Fallopian tube (tissue), 1 donor: ENCODE data around the genes BAG3, FGFR2 and NSMCE4A.

- PRO-cap = bidirectional peak, plus-strand start at chr10:119651382, minus-strand start at chr10:119651209
Measured at GRCh38 chr10:119651325-119651940, at the start of gene BAG3. Gene BAG3 (plus strand): TSS chr10:119651380.

GRCh38 chr10:119653117-119653851 lies 2.1 kb downstream of the BAG3 start:
- PRO-cap = no peak

GRCh38 chr10:119655362-119656324 lies 4.5 kb downstream of the BAG3 start:
- PRO-cap = bidirectional peak, plus-strand start at chr10:119655684, minus-strand start at chr10:119655579; unidirectional peak, minus-strand start at chr10:119655829

- PRO-cap = no peak
Measured at GRCh38 chr10:119743170-119743879, 17.5 kb downstream of the INPP5F start.

DNA sequence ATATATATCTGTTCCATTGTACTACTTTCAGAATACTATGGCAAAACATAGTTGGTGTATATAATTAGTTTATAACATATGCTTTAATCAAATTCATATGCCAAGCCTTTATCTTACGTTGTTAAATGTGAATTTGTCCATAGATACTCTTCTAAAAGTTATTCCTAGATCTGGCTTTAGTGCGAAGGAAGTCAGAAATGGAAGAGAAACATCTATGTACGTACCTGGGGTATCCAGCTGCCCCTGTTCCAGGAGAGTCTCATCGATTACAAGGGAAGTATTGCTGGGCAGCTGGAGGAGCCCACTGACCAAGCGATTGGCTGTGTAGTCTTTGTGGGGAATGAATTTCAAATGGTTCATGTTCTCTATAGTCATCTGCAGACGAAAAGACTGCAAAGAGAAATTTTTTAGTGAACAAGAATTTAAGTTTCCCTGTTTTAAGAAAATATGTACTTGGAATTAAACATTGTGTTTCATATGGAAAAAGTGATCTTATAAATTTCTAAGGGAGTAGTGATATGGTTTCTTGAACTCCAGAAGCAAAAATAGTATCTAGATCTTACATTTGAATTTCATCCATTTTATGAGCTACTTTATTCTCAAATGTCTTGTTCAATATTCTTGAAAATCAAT lies 34.2 kb downstream of the MCMBP start:
- PRO-cap = no peak

- PRO-cap = no peak
Measured at GRCh38 chr10:120996505-120997181, 145.5 kb downstream of the WDR11 start.

GRCh38 chr10:121112367-121112901 lies 261.3 kb downstream of the WDR11 start:
- PRO-cap = no peak

DNA sequence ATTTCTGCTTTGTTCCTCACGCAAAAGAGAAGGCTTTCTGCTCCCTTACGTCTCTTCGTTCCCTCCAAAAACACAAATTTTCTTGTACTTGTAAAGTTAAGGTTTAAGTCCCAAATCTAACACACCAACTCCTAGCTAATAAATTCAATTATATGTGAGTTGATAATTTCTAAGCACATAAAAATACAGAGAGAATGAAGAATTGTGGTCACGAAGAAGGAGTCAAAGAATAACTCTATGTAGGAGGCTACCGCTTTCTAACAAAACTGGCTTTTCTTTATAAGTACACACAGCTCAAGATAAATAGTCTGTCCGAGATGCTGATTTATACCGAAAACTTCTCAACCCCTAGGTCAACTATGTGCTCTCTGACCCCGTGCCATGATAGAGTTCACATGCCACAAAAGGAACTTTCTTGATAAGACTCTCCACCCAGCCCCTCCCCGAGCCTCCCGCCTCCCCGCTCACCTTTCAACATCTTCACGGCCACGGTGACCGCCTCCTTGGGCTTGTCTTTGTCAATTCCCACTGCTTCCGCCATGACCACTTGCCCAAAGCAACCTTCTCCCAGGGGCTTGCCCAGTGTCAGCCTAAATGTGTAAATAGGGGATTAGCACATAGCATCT lies 97.8 kb downstream of the FGFR2 start:
- PRO-cap = no peak

DNA sequence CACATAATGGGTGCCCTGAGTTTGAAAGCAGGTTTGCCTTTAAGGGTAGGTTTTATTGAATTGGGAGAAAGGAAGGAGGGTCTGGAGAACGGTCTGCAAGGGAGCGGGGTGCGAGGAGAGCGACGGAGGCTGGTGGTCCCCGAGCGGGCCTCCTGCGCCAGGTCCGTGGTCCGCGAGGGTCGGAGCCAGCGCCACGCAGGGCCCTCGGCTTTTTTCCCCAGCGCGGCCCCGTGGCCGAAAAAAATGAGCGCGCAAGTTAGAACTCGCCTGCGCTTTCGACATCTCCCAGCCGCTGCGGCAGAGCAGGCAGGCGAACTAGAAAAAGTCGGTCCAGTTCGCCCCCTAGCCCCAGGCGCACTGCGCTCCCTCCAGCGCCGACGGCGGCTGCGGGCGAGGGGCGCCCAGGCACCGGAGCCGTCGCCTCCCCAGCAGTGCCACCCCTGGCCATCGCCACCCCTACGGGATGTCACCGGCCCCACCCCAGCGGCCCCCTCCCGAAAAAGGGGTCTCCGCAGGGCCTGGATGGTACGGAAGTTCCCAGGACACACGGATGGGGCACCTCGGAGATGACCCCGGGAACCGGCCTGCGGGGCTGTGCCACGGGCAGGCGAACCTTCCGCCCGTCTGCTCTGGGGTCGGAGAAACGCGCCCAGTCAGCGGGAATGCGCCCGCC lies 1.1 kb downstream of the FGFR2 start:
- PRO-cap = bidirectional peak, plus-strand start at position 371 of the sequence, minus-strand start at position 215 of the sequence; bidirectional peak, plus-strand start outside the sequence, minus-strand start at position 433 of the sequence

- PRO-cap = bidirectional peak, plus-strand start at chr10:121597762, minus-strand start at chr10:121597446; bidirectional peak, plus-strand start at chr10:121598605, minus-strand start at chr10:121598431
Measured at GRCh38 chr10:121597687-121598521, at the start of gene FGFR2. Gene FGFR2 (minus strand): TSS chr10:121598444.

- PRO-cap = bidirectional peak, plus-strand start at chr10:121668874, minus-strand start at chr10:121668749
Measured at GRCh38 chr10:121668661-121668991, 70.4 kb upstream of the FGFR2 start.

DNA sequence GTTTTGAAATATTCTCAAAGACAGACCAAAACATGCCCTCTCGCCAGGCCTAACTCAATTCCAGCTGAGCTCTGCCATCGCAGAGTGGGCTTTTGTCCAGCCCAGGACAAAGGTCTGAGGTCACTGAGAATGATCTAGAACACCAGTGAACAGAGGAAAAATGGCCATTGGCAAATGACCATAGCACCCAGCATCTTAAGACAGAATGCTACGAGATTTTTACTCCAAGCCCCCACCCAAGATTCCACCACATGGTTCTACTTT lies 4.6 kb downstream of the NSMCE4A start:
- PRO-cap = no peak

GRCh38 chr10:121974972-121975451 lies at the start of gene NSMCE4A:
Gene NSMCE4A (minus strand): TSS chr10:121975217.
- PRO-cap = bidirectional peak, plus-strand start at chr10:121975311, minus-strand start at chr10:121975136

- PRO-cap = no peak
Measured at GRCh38 chr10:122083235-122084168, 94.5 kb downstream of the TACC2 start.

- PRO-cap = no peak
Measured at GRCh38 chr10:122087039-122087736, 98.2 kb downstream of the TACC2 start.

- PRO-cap = no peak
Measured at GRCh38 chr10:122116082-122116764, 127.3 kb downstream of the TACC2 start.

GRCh38 chr10:122126579-122127728 lies 138.0 kb downstream of the TACC2 start:
- PRO-cap = no peak

- PRO-cap = no peak
Measured at GRCh38 chr10:122127729-122128252, 138.8 kb downstream of the TACC2 start.

GRCh38 chr10:122221818-122222408 lies 49.2 kb upstream of the BTBD16 start:
- PRO-cap = no peak

GRCh38 chr10:122348389-122348769 lies 26.1 kb upstream of the PLEKHA1 start:
- PRO-cap = no peak